ENCODE results near the genes P3R3URF, KNCN and EFCAB14.

DNA sequence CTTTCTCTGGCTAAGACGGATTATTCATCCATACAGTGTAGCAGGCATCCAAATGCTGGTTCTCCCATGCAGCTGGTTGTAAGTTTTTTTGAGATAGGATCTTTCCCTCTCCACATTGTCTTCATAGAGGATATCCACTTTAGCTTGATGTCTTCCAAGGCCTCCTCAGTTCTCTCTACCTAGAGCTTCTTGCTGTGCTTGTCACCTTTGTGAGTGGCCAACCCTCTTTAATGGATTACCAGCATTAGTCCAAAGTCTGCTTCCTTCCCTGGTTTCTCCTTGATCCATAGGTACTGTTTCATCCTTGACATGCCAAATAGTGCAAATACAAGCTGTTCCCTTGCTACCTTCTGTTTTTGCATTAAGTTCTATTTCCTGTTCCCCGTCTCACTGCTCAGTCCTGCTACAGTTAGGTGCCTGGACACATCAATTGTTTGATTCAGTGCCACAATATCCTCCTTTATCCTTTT is 19.2 kb downstream of the MAST2 start:
- PRO-cap, result unidirectional peak, minus-strand start at position 173 of the sequence
- RAMPAGE, long total RNA, 4 experiments, result no peak in any of the 4 experiments

DNA sequence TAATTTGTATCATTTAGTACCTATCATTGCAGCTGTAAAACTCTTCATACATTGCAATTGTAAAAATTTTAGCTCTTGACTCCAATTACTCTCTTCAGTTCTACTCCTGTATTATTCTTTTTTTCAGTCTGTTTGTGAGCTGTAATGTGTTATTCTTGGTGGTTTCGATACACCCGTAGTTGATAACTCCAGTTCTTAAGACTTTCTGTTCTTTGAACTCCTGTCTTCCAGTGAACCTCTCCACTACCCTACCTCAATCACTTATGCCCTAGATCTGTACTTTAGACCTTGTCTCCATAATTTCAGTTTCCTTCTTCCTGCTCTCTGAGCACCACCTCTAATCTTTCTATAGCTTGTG is 159.4 kb downstream of the PIK3R3 start:
- PRO-cap, result unidirectional peak, minus-strand start at position 236 of the sequence
- RAMPAGE, long total RNA, 4 experiments, result no peak in any of the 4 experiments

DNA sequence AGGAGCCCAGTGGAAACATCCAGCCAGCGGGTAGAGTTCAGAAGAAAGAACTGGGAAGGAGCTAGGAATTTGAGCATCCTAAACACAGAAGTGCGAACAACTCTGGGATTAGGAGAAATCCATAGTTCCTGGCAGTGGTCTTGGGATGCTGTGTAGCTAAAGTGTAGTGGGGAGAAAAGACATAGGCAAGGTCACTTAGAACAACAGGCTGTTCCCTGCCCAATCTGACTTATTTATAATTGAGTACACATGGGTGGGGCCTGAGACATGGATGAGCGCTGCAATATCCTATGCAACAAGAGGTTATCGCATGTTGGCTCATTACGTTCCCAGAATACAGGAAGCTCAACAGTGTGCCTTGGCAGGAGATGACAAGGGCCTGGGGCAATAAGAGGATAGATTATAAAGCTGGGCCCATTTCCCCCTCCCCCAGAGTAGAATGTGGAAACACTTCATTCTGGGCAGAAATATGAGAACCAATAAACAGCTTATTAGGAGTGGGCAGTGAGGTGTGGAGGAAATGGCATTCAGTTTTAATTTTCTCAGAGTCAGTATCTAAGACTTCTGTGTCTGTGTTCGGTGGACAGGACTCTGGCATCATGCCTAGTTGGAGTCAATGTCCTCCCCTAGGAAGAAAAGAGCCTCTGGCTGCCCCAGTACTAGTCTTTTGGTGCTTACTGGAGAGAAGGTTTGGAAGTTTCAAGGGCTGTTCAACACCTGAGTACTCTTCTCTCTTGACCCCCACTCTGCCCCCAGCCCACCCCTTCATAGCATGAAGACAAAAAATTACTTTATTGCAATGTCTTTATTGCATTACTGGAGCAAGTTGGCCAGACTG is 92.9 kb downstream of the PIK3R3 start:
- PRO-cap, result no peak
- RAMPAGE, long total RNA, 4 experiments, result no peak in any of the 4 experiments

GRCh38 chr1:46133542-46133882 is 1.1 kb upstream of the PIK3R3 start:
- PRO-cap, result no peak
- RAMPAGE, long total RNA, 4 experiments, result no peak in any of the 4 experiments

- PRO-cap, result no peak
- RAMPAGE, long total RNA, 4 experiments, result no peak in any of the 4 experiments
Measured at GRCh38 chr1:46176395-46176918, at the start of gene P3R3URF. TSS of gene P3R3URF (minus strand) at chr1:46176488.

GRCh38 chr1:46181105-46182236 is 5.2 kb upstream of the P3R3URF start:
- PRO-cap, result bidirectional peak, plus-strand start at chr1:46181563, minus-strand start at chr1:46181445; bidirectional peak, plus-strand start at chr1:46182155, minus-strand start at chr1:46182112
- RAMPAGE, long total RNA, 4 experiments, result no peak in any of the 4 experiments

DNA sequence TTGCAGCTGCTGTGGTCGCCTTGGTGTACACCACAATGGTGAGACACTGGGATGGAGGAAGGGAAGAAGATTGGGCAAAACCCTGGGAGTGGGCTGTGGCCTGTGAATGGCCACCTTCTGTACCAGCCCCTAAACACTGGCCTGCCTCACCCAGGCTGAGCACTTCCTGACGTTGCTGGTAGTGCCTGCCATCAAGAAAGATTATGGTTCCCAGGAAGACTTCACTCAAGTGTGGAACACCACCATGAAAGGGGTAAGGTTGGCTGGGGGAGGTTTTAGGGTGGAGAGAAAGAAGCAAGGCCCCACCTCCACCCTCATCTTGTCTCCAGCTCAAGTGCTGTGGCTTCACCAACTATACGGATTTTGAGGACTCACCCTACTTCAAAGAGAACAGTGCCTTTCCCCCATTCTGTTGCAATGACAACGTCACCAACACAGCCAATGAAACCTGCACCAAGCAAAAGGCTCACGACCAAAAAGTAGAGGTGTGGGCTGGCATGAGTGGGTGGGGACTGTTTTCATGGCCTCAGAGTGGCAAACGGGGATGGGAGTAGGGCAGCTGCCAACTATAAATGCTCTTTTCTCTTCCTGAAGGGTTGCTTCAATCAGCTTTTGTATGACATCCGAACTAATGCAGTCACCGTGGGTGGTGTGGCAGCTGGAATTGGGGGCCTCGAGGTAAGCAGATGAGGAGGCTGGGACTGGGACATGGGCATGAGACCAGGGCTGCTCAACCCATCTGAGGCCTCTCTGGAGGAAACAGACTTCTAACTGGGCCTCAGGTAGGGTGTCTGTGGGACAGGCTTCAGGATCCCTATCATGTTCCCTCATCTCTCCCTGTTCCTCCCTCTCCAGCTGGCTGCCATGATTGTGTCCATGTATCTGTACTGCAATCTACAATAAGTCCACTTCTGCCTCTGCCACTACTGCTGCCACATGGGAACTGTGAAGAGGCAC is 8.6 kb upstream of the P3R3URF start:
- PRO-cap, result no peak
- RAMPAGE, long total RNA, 4 experiments, result no peak in any of the 4 experiments

- PRO-cap, result no peak
- RAMPAGE, long total RNA, 4 experiments, result no peak in any of the 4 experiments
Measured at GRCh38 chr1:46188005-46188515, 10.2 kb downstream of the POMGNT1 start.

DNA sequence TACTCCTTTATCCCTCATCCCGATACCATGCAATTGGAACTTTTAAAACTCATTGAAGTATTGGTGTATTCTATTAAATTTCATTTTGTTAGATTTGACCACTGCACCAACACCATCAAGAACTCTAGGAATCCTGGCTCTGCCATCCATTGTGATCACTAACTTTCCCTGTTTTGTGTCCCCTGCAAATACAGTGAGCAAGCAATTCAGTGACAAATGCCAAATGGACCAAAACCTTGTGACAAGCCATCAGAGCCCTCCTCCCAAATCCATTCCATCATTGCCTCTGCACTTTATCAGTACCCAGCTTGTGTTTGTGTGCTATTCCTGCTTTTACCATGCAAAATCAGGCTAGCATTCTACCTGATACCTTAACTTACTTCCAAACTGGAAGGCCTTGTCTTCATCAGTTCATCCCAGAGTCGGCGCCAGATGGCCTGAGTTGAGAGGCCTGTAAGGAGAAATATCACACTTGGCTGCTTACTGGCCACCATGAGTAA is 6.2 kb downstream of the LRRC41 start:
- PRO-cap, result no peak
- RAMPAGE, long total RNA, 4 experiments, result no peak in any of the 4 experiments

- PRO-cap, result no peak
- RAMPAGE, long total RNA, 4 experiments, result no peak in any of the 4 experiments
Measured at GRCh38 chr1:46361493-46362113, 21.0 kb downstream of the NSUN4 start.

DNA sequence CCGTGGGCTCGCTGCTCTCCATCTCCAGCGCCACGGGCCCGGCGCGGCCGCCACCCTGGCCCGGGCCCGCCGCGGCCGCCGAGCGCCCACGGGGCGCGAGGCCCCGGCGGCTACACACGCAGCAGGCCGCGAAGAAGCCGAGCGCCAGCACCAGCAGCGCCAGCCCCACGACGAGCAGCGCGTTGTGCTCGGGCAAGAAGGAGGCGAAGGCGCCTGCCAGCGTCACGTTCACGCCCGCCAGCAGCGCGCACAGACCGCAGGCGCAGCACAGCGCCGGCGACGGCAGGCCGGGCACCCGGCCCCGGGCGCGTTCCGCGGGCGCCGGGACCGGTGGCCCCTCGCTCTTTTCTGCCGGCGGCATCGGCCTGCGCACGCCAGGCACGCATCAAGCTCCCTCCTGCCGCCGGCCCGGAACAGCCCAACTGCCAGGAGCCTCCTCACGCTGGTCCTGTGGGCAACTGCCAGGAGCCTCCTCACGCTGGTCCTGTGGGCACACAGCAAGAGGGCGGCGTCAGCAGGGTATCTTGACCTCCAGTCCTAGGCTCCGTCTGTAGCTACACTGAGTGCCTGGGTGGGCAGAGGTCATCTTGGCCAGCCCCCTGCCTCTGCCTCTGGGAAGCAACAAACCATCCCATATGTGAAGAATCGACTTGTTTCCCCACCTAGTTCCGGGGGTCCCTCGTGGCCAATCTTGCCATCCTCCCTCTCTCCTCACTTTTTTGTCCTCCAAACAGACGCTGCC is 2.0 kb downstream of the TMEM275 start:
- PRO-cap, result no peak
- RAMPAGE, long total RNA, 4 experiments, result no peak in any of the 4 experiments

- PRO-cap, result no peak
- RAMPAGE, long total RNA, 4 experiments, result no peak in any of the 4 experiments
Measured at GRCh38 chr1:46551408-46551829, at the start of gene KNCN. TSS of gene KNCN (minus strand) at chr1:46551647.

GRCh38 chr1:46684380-46684926 is 12.8 kb downstream of the TEX38 start:
- PRO-cap, result no peak
- RAMPAGE, long total RNA, 4 experiments, result no peak in any of the 4 experiments

DNA sequence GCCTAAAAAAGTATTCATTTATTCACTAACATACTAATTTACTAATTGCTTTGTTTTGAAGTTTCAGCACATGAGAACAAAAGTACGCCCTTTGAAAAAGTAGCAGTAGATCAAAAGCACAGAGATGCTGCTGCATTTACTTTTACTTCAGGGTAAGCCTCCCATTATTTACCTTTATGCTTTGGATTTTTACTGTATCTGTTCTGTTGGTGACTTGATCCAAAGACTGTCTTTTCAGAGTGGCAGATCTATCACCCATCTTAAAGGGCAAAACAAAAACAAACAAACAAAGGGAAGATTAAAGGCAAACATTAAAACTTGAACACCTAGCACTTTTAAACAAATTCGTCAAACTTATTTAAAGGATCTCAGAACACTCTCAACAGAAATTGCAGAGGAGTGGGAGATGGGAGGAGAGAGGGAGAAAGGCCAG is 15.0 kb downstream of the TEX38 start:
- PRO-cap, result no peak
- RAMPAGE, long total RNA, 4 experiments, result no peak in any of the 4 experiments

DNA sequence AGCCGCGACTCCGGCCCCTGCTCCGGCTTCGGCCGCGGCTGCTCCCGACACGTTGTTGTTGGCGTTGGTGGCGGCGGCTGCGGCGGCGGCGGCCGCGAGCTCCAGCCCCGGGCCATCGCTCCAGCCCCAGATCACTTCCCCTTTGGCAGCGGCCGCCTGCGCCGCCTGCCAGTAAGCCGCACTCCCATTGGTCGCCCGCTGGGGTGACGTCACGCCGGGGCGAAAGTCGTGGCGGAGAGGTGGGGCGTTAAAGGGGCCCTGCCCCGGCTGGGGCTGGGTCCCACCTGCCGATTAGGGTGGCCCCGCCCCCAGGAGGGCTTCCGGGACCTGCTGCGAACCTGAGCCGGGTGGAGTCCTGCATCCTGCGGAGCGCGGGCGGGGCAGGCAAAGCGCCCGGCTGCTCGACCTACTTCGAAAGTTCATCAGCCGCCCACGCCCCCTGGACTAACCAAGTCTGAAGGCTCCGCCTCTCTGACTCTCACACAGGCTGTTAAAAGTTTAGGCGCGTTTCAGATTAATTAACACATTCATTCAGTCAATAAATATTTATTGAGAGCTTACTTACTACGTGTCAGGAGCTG is at the start of gene EFCAB14:
TSS of gene EFCAB14 (minus strand) at position 138 of the 581 bp plus-strand sequence.
- PRO-cap, result bidirectional peak, plus-strand start at position 367 of the sequence, minus-strand start at position 144 of the sequence
- RAMPAGE, long total RNA, 4 experiments, result start-site peak on the minus strand in 1 of 4 experiments, centred at position 140 of the sequence, 19 reads per replicate

DNA sequence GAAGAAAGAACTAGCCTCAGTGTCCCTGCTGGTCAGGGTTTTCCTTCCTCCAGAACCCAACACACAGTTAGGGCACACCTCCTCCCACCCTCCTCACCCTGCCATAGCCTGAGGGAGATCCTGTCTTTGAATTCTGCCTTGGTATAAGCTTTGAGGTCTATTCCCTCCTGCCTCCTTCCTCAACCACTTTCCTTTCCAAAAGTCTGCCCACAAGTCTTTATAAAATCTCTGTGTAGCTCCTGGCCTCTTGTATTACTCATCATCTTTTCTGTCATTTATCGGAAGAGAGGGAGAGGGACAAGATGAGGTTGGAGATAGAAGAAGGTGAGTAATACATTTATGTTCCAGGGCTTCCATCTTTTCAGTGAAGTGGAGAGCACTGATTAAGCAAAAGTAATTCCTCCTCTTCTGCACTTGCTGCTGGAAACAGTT is 30.4 kb upstream of the EFCAB14 start:
- PRO-cap, result no peak
- RAMPAGE, long total RNA, 4 experiments, result no peak in any of the 4 experiments

- PRO-cap, result no peak
- RAMPAGE, long total RNA, 4 experiments, result no peak in any of the 4 experiments
Measured at GRCh38 chr1:46757534-46758324, 38.8 kb upstream of the EFCAB14 start.

- PRO-cap, result no peak
- RAMPAGE, long total RNA, 4 experiments, result start-site peak on the plus strand in 1 of 4 experiments, at chr1:46857589-46857602 at its widest, 14 reads per replicate
Measured at GRCh38 chr1:46857384-46857910, 58.6 kb downstream of the CYP4B1 start.

GRCh38 chr1:46962345-46962777 is 21.1 kb upstream of the CYP4A11 start:
- PRO-cap, result no peak
- RAMPAGE, long total RNA, 4 experiments, result no peak in any of the 4 experiments

- PRO-cap, result no peak
- RAMPAGE, long total RNA, 4 experiments, result no peak in any of the 4 experiments
Measured at GRCh38 chr1:46986327-46986997, 37.0 kb upstream of the CYP4X1 start.

All from Peyer's patch (tissue), 4 donors.